Cerebellum (tissue), 5 donors: Measurements from ENCODE around the genes CTSH and MEX3B.

- PRO-cap, 3 experiments, result no peak in any of the 3 experiments
- RAMPAGE, long total RNA, result no peak
Observed at GRCh38 chr15:78936993-78937745, 7.7 kb downstream of the CTSH start.

GRCh38 chr15:78944691-78945584 lies at the start of gene CTSH:
CTSH (minus strand) TSS chr15:78945046.
- PRO-cap, 3 experiments, result peak in 3 of 3 experiments; most common plus-strand start chr15:78945198 (in 1); most common minus-strand start chr15:78945046 (in 3)
- RAMPAGE, long total RNA, result no peak

- PRO-cap, 3 experiments, result no peak in any of the 3 experiments
- RAMPAGE, long total RNA, result no peak
Observed at GRCh38 chr15:78951826-78952535, 7.1 kb upstream of the CTSH start.

- PRO-cap, 3 experiments, result no peak in any of the 3 experiments
- RAMPAGE, long total RNA, result no peak
Observed at GRCh38 chr15:79004294-79004860, 59.5 kb upstream of the CTSH start.

GRCh38 chr15:79091011-79091759 lies 605 bp upstream of the RASGRF1 start:
- PRO-cap, 3 experiments, result peak in 2 of 3 experiments; most common plus-strand start chr15:79091687 (in 2); most common minus-strand start chr15:79091479 (in 1)
- RAMPAGE, long total RNA, result no peak

DNA sequence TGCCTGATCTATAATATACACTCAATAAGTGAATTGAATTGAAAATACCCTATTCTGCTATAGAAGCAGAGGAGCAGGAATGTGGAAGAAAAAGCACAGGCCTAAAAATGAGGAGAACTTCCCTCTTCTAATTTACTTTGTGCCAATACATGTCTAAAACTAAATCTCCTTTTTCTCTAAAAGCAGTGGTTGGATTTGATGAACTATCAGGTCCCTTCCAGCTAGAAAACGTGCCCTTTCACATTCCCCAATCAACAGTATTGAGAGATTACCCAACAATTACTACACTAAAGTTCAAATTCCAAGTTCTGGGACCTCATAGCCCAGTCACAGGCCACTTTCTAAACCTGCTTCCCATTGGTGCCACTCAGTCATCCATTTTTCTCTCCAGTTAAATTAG lies 223.9 kb downstream of the MINAR1 start:
- PRO-cap, 3 experiments, result no peak in any of the 3 experiments
- RAMPAGE, long total RNA, result no peak

DNA sequence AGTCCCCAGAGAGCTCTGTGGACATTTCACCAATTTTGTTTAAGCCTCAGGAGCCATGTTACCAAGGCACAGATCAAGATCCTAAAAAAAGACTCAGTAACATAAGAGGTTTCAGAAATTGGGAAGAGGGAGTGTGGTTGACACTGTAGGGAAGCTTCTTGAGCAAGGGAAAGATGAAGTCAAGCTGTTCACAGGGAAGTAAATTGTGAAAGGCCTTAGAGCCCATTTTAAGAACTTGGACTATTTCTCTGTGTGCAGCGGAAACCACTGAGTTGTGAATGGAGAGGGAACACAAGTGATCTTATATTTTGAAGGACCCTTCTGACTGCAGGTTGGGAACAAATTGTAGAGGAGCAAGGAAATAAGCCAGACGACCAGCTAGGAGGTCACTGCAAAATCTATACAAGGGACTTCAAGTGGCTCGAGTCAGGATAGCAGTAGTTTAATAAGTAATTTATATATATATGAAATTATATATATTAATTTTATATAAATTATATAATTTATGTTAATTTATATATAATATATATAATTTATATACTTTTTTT lies 18.6 kb downstream of the BCL2A1 start:
- PRO-cap, 3 experiments, result no peak in any of the 3 experiments
- RAMPAGE, long total RNA, result no peak

DNA sequence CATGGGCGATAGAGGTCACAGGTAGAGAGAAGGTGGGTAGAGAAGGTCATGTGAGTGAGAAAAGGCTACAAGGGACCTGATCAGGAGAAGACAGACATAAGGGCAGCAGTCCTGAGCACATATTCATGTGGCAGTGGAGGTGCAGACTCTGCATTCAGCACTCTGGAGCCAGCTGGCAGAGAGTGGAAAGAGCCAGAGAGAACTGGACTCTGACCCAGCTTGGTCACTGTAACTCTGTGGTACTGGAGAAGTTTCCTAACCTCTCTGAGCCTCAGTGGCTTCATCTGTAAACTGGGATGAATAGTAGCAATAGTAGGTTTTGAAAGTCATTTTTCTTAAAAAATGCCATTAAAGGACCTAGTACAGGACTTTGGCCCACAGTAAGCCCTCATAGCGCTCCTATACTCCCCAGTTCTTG lies 17.7 kb upstream of the BCL2A1 start:
- PRO-cap, 3 experiments, result no peak in any of the 3 experiments
- RAMPAGE, long total RNA, result no peak

DNA sequence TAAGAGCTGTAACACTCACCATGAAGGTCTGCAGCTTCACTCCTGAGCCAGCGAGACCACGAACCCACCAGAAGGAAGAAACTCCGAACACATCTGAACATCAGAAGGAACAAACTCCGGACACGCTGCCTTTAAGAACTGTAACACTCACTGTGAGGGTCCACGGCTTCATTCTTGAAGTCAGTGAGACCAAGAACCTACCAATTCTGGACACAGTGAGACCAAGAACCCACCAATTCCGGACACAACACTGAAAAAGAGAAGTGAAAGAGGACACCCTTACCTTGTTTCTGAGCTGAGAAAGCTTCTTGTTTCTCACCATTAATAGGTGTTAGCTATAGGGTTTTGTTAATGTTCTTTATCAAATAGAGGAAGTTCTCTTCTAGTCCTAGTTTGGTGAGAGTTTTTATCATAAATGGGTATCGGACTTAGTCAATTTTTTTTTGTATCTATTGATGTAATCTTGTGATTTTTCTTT lies 41.9 kb upstream of the ZFAND6 start:
- PRO-cap, 3 experiments, result no peak in any of the 3 experiments
- RAMPAGE, long total RNA, result no peak

- PRO-cap, 3 experiments, result peak in 1 of 3 experiments; most common plus-strand start chr15:80094366 (in 1)
- RAMPAGE, long total RNA, result no peak
Observed at GRCh38 chr15:80093462-80094453, 34.3 kb downstream of the ZFAND6 start.

DNA sequence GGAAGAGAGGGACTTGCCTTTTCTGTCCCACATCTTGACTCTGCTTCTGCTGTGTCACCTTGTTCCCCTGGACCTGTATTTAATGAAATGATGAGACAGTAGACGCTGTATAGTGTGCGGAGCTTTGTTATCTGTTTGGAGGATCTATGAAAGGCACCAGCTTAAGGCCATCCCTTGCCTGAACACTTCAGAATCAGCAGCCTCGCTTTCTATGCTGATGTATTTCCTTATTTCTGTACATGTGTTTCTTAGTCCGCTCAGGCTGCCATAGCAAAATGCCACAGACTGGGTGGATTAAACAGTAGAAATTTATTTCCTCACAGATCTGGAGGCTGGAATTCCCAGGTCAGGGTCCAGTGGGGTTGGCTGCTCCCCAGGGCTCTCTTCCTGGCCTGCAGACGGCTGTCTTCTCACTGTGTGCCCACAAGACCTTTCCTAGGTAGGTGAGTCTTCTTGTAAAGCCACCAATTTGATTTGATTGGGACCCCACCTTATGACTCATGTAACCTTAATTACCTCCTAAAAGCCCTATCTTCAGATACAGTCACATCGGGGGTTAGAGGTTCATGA lies 41.5 kb downstream of the CTXND1 start:
- PRO-cap, 3 experiments, result no peak in any of the 3 experiments
- RAMPAGE, long total RNA, result no peak

DNA sequence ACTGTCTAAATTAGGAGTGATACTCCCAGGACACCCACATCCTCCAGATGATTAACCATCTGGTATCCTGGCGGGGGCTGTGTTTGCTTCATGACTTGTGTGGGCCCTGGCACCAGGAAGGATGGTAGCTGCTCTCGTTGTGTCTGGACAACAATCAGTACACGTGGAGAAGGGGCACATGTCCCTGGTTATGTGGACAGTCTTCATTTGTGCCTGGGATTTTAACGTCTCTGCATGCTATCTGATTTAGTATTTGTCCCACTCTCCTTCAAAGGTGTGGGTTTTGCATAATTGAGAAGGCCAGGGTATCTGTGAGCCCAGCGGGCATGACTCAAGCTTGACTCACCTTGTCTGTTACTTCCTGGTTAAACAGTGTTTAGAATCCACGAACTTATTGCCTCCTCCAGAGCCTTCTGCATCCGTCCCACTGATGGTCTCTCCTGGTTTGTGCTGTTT lies 32.4 kb downstream of the ARNT2 start:
- PRO-cap, 3 experiments, result no peak in any of the 3 experiments
- RAMPAGE, long total RNA, result no peak

GRCh38 chr15:80932734-80933685 lies 56.6 kb downstream of the MESD start:
- PRO-cap, 3 experiments, result no peak in any of the 3 experiments
- RAMPAGE, long total RNA, result no peak

GRCh38 chr15:80984794-80985639 lies 4.6 kb downstream of the MESD start:
- PRO-cap, 3 experiments, result no peak in any of the 3 experiments
- RAMPAGE, long total RNA, result no peak

DNA sequence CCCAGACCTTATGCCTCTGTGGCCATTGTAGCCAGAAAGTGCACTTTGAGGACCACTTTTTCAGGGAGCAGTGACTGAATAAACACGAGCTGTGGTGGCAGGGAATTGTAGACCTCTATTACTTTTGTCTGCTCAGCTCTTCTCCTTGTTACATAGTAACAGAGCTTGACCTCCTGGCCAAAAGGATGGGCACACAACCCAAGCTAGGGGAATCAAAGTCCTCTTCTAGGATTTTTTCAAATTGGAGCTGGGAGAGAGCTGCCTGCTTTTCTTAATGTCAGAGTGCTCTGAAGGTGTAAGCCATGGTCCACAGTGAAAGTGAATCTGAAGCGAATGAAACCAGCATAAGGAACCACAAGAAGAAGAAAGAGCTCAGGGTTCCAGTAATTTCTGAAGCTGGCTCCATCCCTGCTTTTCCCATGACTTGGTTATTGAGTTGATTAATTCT lies 60.8 kb downstream of the TLNRD1 start:
- PRO-cap, 3 experiments, result no peak in any of the 3 experiments
- RAMPAGE, long total RNA, result no peak

DNA sequence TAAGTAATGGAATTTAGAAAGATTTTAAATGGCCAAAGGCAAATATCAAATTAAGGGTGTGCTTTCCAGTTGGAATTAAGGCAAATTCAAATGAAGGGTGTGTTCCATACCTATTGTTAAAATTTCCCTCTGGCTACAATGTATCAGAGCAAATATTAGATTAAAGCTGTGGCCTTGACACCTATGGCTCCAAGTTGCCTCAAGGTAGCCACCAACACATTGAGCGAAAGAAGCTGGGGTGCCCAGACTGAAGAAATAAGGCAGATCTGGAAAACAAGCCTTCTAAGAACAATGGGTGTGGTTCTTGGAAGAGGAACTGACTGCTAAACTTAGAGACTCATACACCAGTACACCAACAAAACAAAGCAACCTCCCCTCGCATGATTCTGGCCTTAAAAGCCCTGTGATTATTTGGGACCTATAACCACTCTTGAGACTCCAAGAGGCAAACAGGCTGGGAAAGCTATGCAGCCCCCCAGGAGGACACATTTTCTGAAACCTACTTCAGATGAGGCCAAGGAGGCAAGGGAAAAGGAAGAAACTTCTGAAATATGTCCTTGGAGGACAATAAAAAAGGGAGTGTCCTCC lies 29.4 kb upstream of the IL16 start:
- PRO-cap, 3 experiments, result no peak in any of the 3 experiments
- RAMPAGE, long total RNA, result no peak

DNA sequence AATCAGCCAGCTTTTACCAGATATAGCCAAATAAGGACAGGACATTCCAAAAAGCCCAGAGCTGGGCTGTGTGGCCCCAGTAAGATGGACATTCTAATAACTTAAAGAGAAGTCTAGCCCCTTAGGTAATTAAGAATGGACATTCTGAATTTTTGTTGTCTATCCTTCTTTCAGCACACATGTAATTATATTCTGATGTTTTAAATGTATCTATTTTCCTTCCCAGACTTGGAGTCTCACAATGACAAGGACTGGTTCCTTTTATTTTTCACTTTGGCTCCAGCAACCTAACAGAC lies 48.1 kb downstream of the STARD5 start:
- PRO-cap, 3 experiments, result no peak in any of the 3 experiments
- RAMPAGE, long total RNA, result no peak

DNA sequence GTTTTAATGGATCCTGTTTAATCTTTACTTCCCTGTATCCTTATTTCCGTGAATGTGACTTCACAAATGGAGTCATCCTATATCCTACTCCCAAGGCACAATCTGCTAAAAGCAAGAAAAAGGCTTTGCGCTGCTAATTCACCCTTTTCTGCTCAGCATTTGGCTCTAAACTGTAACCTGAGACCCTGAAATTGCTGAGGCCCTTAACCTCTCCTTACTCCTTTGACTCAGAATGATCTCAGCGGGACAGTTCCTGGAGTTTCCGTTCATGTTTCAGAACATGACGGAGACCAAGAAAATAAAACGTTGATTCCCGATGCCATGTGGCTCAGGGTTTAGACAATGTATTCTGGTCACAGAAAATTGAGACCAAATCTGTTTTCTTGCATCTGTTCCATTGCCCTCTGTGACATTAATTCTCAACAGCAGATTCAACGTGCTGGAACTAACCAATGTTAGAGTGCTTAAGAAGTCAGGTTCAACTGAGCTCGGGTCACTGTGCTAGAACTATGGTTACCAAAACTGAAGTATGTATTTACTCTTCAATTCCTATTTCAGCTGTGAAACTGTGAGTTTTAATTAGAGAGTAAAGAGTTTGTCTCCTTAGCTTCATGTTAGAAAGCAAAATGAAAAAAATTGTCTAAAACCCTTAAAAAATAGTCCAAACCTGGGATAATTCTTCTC lies 45.4 kb upstream of the TMC3 start:
- PRO-cap, 3 experiments, result no peak in any of the 3 experiments
- RAMPAGE, long total RNA, result no peak

GRCh38 chr15:82045947-82046558 lies at the start of gene MEX3B:
MEX3B (minus strand) TSS chr15:82046018.
- PRO-cap, 3 experiments, result peak in 3 of 3 experiments; most common plus-strand start chr15:82046402 (in 2); most common minus-strand start chr15:82046143 (in 3)
- RAMPAGE, long total RNA, result no peak

DNA sequence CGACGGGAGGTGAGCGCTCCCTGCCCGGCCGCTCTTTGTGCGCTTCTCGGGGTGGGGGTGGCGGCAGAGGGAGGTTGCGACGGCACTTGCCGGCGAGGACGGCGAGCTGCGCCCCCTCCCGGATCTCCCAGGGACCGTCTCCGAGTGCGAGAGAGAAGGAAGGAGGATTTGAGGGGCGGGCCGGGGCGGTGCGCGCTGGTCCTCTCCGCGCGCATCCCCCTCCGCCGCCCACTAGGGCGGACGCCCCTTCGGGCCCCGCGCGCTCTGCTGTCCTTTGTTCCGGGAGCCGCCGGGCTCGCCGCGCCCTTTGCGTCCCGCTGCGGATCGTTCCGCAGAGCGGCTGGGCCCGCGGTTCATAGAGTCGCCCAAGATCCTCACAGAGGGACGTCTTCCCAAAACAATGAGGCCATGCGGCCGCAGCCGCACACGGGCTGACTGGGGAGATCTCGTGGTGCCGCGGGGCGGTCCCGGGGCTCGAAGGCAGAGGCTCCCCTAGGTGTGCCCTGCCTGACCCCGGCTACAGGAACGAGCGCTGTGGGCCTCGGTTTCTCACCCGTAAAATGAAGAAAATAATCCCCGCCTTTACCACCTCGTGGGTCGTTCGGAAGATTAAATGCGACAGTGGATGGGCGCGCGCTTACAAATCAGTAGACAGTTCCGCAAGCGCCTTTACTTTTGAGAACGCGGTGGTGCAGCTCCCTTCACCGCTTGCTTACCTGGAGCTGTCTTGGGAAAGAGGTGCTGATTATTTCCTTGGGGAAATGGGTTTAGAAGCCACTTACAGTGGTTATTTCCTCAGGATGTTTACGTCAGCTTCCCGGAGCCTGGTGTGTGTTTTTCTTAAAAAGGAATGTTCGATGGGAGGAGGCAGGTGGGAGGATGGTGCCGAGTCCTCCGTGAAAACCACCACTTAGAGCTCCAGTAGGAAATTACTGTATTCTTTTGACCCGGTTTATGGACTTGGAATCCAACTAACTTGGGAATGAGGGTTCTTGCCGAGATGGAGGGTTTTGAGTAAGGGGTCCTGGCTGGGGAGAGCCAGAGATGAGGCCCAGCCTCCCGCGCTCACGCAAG lies 1.7 kb upstream of the MEX3B start:
- PRO-cap, 3 experiments, result peak in 3 of 3 experiments; most common plus-strand start position 42 of the sequence (in 3); most common minus-strand start position 611 of the sequence (in 1)
- RAMPAGE, long total RNA, result no peak